Left cardiac atrium (tissue), 1 donor: ENCODE measurements around a stretch of chr7.

- PRO-cap = no peak
Observed at GRCh38 chr7:90777101-90777580, 181.0 kb downstream of the CDK14 start.

- PRO-cap = no peak
Observed at GRCh38 chr7:91085131-91085737, 179.0 kb upstream of the FZD1 start.

DNA sequence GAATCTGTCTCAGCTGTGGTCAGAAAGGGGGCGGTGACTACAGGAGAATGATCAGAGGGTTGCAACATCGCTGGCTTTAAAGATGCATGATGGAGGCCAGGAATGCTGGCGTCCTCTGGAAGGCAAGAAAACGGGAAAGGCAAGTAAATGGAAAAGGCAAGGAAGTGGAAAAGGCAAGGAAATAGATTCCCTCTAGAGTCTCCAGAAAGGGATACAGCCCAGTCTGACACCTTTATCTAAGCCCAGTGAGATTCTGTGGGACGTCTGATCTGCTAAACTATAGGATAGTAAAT, 47.0 kb downstream of the FZD1 start:
- PRO-cap = no peak

GRCh38 chr7:91952853-91953396, 12.3 kb downstream of the AKAP9 start:
- PRO-cap = no peak

DNA sequence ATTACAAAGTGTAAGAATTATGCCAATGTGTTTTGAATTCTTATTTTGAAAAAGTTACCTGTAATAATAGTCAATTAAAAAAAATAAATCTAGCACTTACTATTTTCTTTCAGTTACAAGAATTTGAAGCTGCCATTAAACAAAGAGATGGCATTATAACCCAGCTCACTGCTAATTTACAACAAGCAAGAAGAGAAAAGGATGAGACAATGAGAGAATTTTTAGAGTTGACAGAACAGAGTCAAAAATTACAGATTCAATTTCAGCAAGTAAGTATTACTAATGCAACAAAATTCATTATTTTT, 53.8 kb downstream of the AKAP9 start:
- PRO-cap = no peak

- PRO-cap = no peak
Observed at GRCh38 chr7:92027230-92027706, 86.6 kb downstream of the AKAP9 start.

GRCh38 chr7:92043492-92044221, 90.6 kb downstream of the CYP51A1 start:
- PRO-cap = no peak

DNA sequence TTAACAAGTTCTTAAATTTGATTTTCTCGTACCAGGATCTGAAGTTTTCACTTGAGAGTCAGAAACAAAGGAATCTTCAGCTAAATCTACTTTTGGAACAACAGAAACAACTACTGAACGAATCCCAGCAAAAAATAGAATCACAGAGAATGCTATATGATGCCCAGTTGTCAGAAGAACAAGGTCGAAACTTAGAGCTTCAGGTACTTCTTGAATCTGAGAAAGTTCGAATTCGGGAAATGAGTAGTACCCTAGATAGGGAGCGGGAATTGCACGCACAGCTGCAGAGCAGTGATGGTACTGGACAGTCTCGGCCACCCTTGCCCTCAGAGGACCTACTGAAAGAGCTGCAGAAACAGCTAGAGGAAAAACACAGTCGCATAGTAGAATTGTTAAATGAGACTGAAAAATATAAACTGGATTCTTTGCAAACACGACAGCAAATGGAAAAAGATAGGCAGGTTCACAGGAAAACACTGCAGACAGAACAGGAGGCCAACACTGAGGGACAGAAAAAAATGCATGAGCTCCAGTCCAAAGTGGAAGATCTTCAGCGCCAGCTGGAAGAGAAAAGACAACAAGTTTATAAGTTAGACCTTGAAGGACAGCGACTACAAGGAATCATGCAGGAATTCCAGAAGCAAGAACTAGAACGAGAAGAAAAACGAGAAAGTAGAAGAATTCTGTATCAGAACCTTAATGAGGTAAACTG, 37.5 kb downstream of the CYP51A1 start:
- PRO-cap = no peak

GRCh38 chr7:92424280-92424845, 22.9 kb upstream of the GATAD1 start:
- PRO-cap = no peak

DNA sequence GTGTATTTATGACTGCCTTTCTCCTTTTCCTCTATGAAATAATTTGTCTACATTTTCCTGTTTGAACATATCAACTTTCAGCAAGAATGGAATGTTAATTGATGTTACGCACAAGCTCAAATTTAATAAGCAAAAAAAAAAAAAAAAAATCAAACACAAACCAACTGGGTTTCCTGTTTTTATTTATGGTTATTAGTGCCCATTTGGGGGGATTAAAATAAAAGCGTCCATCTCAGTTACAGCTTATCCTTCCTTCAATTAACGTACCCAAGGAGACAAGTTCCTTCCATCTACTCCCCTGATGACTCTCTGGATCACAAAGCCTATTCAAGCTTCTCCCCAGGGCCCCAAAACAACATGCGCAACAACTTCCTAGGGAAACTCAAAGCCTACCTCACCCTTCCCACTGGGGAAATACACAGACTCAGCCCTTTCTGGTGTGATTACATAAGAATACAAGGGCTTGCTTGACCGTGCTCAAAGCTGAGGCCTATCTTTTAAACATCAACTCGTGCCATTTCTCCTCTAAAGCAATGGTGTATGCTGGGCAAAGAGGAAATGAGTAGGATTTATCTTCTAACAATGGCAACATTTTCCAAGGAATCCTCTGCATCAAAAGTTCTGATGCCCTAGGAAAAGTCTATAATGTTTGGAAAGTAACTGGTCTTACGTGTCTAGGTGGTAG, 112.5 kb downstream of the CDK6 start:
- PRO-cap = no peak

- PRO-cap = no peak
Observed at GRCh38 chr7:92798621-92799463, 37.5 kb downstream of the CDK6 start.

GRCh38 chr7:92832779-92833236, 3.6 kb downstream of the CDK6 start:
- PRO-cap = unidirectional peak, minus-strand start at chr7:92833064

GRCh38 chr7:92833237-92834016, 2.9 kb downstream of the CDK6 start:
- PRO-cap = bidirectional peak, plus-strand start at chr7:92833560, minus-strand start at chr7:92833498; bidirectional peak, plus-strand start at chr7:92834089, minus-strand start at chr7:92833959

DNA sequence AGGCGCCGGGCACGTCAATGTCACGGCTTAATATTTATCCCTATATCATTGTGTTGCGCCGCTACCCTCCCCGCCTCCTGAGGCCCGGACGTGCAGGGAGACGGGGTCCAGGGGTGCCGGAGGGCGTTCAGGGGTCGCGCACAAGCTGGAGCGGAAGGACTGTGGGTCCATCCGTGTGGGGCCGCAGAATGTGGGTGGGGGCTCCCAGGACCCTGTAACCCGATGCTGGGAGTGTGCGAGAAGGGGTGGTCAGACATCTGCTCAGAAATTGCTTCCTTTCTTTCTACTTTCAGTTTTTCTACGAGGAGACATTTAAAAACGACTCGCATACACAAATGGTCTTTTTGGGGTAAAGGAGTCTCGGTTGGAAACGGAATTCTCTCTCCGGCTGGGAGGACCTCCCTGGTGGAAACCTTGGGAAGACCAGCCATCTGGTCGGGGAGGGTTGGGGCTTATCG, 2.3 kb downstream of the CDK6 start:
- PRO-cap = bidirectional peak, plus-strand start at position 73 of the sequence, minus-strand start outside the sequence

DNA sequence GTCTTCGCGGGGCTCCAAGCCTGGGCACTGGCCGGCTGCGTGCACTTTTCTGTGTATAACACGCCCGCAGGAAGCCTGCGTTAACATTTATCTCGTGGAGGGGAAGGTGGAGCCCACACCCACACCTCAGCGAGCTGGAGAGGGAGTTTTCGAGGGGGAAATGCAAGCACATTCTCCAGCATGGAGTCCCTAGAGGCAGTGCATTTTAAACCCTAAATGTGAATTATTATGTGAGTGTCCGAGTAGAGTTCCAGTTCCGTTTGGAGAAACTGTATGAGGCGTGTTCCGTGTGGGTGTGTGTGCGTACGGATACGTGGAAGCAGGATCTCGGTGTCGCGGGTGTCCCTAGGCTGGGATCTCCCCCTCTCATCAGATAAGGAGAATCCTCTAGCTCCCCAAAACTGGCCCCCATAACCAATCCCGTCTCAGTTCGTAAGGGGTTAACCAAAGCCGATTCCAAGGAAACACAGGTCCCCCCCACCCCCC, 452 bp downstream of the CDK6 start:
- PRO-cap = bidirectional peak, plus-strand start at position 129 of the sequence, minus-strand start at position 29 of the sequence

DNA sequence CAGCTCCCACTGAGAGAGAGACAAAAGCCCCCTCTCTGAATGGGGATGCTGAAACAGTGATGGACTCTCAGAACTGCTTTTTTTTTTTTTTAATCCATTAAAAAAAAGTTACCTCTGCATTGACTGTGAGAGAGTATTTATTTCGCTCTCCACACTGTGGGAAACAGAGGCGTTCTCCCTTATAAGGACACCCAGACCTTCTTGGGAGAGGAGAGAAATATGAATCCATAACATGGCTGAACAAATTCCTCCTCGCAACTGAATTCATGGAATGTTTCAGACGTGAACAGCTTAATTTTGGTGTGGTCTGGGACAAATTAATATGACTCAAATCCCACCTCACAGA, 73.5 kb downstream of the SAMD9 start:
- PRO-cap = no peak

DNA sequence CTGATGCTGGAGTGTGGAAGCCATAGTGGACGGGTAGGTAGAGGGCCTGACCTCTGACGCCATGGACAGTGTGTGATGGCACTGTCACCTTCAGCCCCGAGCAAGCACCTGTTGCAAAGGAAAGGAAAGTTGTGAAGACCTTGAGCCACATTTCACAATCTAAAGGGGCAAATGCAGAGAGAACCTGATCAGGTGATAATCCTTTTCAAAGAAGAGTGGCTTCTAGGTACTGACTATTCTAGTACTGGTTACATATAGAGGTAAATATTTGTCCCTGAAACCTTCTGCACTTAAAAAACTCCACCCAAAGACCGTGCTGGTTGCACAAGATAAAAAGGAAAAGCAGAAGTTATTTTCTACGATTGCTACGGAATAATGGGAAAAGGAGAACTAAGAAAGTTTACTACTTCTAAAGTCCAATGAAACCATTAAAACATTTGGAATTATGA, 6.9 kb downstream of the HEPACAM2 start:
- PRO-cap = no peak

DNA sequence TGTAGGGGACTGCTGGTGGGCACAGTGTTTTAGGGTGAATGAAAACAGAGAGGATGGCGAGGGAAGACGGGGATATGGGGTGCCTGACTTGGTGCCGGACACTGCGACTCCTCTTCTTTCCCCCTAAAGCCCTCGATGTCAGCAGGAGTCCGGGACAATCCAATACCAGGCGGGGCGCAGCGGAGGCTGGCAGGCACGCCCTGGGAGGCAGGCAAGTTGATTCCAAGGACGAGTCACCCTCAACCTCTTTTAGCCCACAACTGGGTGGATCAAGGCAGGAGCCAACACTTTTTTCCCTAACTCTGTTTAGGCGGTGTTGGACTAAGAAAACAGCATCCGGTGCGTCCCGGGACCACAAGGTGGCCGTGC, 937 bp upstream of the CALCR start:
- PRO-cap = no peak

- PRO-cap = no peak
Observed at GRCh38 chr7:93889820-93890572, 557 bp downstream of the TFPI2 start.

- PRO-cap = no peak
Observed at GRCh38 chr7:93927575-93928043, 6.1 kb downstream of the GNG11 start.